NB4 (cell line): ENCODE data around the genes AMER1 and ZC4H2.

GRCh38 chrX:57089409-57090168, 31.8 kb downstream of the SPIN2B start:
- RRBS = no CpG with 5 or more reads among the region's 4 CpGs

GRCh38 chrX:64205118-64205815, at the start of gene AMER1:
TSS of gene AMER1 (minus strand) at chrX:64205708.
- RRBS = under 1% methylated on average over 10 of the region's 51 CpGs

- RRBS = no CpG with 5 or more reads among the region's 8 CpGs
These were observed 5.6 kb downstream of the ASB12 start for GRCh38 chrX:64224829-64225132.

DNA sequence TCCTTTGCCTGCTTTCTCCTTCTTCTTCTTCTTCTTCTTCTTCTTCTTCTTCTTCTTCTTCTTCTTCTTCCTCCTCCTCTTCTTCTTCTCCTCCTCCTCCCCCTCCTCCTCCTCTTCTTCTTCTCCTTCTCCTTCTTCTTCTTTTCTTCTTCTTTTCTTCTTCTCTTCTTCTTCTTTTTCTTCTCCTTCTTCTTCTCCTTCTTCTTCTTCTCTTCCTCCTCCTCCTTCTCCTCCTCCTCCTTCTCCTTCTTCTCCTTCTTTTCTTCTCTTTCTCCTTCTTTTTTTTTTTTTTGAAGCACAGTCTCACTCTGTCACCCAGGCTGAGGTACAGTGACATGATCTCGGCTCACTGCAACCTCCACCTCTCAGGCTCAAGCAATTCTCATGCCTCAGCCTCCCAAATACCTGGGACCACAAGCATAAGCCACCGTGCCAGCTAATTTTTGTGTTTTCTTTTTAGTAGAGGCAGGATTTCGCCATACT, 47.6 kb downstream of the ZC4H2 start:
- RRBS = no CpG with 5 or more reads among the region's 3 CpGs

- RRBS = 15% methylated on average over 3 of the region's 29 CpGs
These were observed at the start of gene ZC4H2 for GRCh38 chrX:64975958-64976941. TSS of gene ZC4H2 (minus strand) at chrX:64976450.

DNA sequence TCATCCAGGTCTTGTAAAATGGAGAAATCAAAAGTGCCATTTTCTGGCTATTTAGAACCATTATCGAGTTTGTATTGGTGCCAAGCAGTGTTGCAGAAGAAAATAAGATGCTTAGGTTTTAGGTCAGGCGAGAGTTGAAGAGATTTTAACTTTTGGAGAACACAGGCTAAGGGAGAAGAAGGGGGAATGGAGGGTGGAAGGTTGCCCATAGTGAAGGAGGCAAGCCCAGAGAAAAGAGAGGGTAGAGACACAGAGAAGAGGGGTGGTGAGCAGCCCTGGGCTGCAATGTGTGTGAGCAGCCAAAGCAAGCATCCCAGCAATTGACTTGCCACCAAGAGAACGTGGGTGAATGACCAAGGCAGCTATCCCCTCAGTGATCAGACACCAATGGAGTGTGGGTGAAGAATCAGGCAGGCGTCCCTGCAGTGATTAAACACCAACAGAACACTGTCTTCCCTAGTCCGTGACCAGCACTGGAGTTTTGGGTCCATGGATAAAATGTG, 99.4 kb downstream of the ZC3H12B start:
- RRBS = no CpG with 5 or more reads among the region's 5 CpGs

- RRBS = no CpG with 5 or more reads among the region's 14 CpGs
These were observed 161.3 kb downstream of the ZC3H12B start for GRCh38 chrX:65195895-65196420.

DNA sequence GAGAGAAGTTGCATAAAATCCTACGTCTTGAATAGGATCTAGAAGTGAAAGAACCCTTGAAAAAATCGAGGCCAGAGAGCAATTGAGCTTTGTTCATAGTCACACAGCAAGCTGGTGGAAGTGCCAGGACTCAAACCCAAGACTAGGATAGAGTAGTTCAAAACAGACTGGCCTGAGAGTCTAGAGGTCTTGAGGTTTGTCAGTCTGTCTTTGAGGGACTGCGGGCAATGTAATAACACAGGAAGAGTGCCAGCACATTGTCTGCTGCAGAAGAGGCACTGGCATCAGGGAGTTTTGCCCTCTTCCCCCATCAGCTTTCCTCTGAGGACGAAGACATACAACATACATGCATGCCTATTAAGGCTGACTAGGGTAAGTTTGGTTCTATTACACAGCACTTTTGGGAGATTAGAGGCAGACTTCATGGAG, 63.9 kb upstream of the LAS1L start:
- RRBS = no CpG with 5 or more reads among the region's 4 CpGs

DNA sequence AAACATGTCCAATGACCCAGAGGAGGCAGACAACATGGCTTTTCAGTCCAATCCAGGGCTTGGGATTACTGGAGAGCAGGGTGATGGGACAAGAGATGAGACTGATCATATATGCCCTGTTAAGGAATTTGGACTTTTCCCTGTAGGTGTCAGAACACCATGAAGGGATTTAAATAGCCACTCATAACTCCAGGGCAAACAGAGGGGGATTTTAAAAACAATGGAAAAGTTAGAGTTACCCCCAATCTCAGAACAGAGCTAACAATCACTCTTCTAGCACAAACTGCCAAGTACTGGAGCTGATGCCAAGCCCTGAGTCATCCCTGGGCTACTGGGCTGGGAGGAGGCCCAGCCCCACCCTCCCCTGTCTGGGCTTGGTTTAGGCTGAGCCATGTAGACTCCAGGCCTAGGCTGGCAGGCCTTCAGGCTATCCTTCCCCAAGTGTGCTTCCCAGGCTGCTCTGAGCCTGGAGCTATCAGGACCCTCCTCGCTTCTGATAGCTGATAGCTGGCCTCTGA, 22.6 kb upstream of the MSN start:
- RRBS = no CpG with 5 or more reads among the region's 1 CpG

GRCh38 chrX:65772768-65773319, 105.4 kb downstream of the MSN start:
- RRBS = no CpG with 5 or more reads among the region's 5 CpGs

DNA sequence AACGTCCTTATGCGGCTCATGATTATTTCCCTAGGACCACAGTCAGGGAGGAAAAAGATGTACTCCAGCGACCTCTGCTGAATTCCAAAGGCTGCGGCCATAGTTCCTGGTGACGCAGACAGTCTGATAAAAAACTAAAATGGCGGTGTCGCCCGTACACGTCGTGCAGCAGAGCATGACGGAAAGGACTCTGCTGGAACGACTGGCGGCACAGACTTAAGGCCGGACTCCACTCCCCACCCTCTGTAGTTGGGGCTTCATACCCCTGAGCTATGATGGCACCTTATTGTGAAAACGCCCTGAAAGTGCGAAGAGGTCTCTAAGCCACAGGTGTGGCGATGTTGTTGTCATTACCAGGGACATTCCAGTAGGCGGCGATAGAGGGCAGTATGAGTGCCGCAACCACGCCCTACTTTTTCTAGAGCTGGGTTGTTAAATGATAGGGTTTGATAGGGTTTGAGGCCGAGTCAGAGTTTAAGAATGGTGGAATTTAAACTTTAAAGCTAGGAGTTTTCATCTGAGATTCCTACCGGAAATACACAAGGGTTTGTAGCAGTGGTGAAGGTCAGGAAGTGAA, 90.0 kb upstream of the EDA2R start:
- RRBS = no CpG with 5 or more reads among the region's 23 CpGs

DNA sequence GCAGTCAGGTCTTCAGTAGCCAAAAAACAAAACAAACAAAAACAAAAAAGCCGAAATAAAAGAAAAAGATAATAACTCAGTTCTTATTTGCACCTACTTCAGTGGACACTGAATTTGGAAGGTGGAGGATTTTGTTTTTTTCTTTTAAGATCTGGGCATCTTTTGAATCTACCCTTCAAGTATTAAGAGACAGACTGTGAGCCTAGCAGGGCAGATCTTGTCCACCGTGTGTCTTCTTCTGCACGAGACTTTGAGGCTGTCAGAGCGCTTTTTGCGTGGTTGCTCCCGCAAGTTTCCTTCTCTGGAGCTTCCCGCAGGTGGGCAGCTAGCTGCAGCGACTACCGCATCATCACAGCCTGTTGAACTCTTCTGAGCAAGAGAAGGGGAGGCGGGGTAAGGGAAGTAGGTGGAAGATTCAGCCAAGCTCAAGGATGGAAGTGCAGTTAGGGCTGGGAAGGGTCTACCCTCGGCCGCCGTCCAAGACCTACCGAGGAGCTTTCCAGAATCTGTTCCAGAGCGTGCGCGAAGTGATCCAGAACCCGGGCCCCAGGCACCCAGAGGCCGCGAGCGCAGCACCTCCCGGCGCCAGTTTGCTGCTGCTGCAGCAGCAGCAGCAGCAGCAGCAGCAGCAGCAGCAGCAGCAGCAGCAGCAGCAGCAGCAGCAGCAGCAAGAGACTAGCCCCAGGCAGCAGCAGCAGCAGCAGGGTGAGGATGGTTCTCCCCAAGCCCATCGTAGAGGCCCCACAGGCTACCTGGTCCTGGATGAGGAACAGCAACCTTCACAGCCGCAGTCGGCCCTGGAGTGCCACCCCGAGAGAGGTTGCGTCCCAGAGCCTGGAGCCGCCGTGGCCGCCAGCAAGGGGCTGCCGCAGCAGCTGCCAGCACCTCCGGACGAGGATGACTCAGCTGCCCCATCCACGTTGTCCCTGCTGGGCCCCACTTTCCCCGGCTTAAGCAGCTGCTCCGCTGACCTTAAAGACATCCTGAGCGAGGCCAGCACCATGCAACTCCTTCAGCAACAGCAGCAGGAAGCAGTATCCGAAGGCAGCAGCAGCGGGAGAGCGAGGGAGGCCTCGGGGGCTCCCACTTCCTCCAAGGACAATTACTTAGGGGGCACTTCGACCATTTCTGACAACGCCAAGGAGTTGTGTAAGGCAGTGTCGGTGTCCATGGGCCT, 1.3 kb downstream of the AR start:
- RRBS = 32% methylated on average over 9 of the region's 45 CpGs

- RRBS = no CpG with 5 or more reads among the region's 3 CpGs
These were observed 226.9 kb downstream of the OPHN1 start for GRCh38 chrX:68206318-68206794.

DNA sequence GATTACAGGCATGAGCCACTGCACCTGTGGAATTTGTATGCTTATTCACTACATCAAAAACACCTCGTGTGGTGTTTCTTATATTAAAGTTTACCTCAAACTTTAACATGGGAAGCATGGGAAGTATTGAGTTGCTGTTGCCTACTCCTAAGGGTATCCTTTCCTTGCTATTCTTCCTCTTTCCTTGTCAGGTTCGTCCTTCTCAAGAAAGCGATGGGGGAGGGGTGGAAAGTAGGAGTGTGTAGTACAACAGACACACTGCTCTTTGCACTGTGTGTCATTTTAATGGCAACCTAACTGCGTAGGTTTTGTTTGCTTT, 10.3 kb upstream of the YIPF6 start:
- RRBS = no CpG with 5 or more reads among the region's 4 CpGs

GRCh38 chrX:68708818-68709419, 61.5 kb downstream of the STARD8 start:
- RRBS = no CpG with 5 or more reads among the region's 8 CpGs

GRCh38 chrX:68869421-68869878, 40.6 kb downstream of the EFNB1 start:
- RRBS = no CpG with 5 or more reads among the region's 2 CpGs

- RRBS = no CpG with 5 or more reads among the region's 4 CpGs
These were observed 55.5 kb downstream of the PJA1 start for GRCh38 chrX:69109798-69110188.

DNA sequence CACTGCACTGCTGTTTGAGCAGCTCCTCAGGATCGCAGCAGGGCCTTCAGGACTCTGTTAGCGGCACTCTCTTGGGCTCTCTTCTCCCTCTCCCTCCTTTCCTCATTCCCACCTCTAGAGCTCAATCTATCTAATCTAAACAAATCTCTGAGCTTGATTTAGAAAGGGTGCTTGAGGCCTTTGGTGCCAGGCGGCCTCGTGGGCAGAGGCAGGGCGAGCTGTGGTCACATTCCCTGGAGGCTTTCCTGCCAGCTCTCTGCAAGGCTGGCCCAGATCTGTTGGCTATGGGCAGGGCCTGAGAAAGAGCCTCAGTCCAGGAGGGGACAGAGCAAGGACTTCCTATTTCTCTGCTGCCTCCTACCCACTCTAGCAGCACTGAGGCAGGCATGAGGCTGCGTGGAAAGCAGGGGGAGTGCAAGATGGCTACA, 38.6 kb downstream of the PJA1 start:
- RRBS = no CpG with 5 or more reads among the region's 6 CpGs

DNA sequence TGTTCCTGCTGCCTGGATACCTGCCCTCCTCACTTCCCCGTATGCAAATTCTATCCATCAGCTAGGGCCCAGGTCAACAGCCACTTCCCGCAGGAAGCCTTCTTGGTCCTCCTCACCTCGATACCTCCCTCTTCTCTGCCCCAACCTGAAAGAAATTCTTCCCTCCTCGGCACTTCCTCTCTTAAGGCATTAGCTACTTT, 114.5 kb upstream of the PJA1 start:
- RRBS = no CpG with 5 or more reads among the region's 4 CpGs

- RRBS = no CpG with 5 or more reads among the region's 1 CpG
These were observed 59.9 kb downstream of the EDA start for GRCh38 chrX:69675679-69676418.